Vagina (tissue), 1 donor: Measurements from ENCODE around the genes NPHP4 and ERRFI1.

DNA sequence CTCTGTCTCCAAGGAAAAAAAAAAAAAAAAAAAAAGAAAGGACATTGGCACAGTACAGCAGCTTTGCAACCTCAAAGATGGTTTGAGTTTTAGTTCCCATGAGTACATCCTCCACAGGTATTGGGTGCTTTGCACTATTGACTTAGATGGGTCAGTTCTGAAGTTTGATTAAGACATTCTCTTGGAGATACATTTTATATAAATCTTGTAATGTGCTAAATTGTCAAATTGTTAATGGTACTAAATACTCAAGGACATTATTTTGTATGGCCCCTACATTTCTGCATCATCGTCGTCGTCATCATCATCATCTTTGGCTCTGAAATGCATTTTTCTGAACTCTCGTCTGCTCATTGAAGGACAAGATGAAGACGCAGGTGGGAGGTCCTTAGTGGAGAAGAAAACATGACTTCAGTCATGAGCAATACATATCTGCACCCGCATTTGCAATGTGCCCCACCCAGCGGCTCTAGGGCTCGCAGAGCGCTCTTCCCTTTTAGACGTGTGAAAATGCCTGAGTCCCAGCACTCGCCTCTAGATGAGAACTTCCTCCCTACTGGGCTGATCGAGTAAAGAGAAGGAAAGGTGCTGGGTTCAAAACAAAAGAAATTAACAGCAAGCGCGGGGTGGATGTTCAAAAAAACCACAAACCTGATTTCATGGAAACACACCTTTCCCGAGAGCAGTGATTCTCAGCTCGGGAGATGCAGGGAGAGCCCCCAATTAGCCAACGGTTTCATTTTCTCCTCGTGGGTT lies 10.2 kb downstream of the C1orf174 start:
- PRO-cap: no peak
- RAMPAGE, long total RNA: no peak

DNA sequence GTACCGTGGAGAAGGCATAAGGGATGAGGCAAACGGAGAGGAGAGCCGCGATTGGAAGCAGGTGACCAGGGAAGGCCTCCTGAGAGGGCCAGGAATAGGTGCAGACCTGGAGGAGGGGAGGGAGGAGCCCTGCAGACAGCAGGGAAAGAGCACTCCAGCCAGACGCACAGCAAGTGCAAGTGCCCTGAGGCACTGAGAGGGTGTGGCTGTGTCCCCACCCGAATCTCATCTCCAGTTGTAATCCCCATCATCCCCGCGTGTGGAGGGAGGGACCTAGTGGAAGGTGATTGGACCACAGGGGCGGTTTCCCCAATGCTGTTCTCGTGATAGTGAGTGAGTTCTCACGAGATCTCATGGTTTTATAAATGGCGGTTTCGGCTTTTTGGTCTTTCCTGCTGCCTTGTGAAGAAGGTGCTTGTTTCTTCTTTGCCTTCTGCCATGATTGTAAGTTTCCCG lies 75.7 kb upstream of the C1orf174 start:
- PRO-cap: no peak
- RAMPAGE, long total RNA: no peak

- PRO-cap: bidirectional peak, plus-strand start at chr1:5992694, minus-strand start at chr1:5992474
- RAMPAGE, long total RNA: start-site peak on the minus strand at chr1:5992392-5992435, 39 reads; start-site peak on the plus strand at chr1:5992643-5992704, 41 reads
Observed at GRCh38 chr1:5992104-5993009, at the start of gene NPHP4. NPHP4 (minus strand) TSS chr1:5992425.

- PRO-cap: no peak
- RAMPAGE, long total RNA: no peak
Observed at GRCh38 chr1:5993718-5994378, 1.6 kb upstream of the NPHP4 start.

- PRO-cap: no peak
- RAMPAGE, long total RNA: no peak
Observed at GRCh38 chr1:6100722-6101630, 55.3 kb downstream of the KCNAB2 start.

DNA sequence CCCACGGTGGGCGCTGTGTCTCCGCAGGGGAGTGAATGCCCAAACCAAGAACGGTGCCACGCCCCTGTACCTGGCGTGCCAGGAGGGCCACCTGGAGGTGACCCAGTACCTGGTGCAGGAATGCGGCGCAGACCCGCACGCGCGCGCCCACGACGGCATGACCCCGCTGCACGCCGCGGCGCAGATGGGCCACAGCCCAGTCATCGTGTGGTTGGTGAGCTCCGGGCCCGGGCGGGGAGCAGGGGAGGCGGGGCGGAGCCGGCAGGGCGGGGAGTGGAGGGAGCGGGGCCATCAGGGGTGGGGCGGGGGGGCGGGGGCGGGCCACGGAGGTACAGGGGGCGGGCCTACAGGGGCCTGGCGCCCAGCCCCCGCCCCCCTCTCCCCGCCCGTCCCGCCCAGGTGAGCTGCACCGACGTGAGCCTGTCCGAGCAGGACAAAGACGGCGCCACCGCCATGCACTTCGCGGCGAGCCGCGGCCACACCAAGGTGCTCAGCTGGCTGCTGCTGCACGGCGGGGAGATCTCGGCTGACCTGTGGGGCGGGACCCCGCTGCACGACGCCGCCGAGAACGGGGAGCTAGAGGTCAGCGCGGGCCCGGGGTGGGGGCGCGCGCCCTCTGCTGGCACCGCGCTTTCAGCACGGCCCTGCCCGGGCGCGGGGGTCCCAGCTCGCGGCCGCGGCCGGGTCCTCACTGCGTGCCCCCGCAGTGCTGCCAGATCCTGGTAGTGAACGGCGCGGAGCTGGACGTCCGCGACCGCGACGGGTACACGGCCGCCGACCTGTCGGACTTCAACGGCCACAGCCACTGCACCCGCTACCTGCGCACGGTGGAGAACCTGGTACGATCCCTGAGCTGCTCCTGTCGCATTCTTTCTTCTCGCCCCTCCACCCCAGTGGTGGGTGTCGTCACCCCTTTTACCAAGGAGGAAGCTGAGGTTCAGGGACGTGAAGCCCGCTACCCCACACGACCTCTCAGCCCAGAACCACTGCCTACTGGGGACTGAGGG lies 16.0 kb downstream of the ESPN start:
- PRO-cap: no peak
- RAMPAGE, long total RNA: no peak

- PRO-cap: no peak
- RAMPAGE, long total RNA: no peak
Observed at GRCh38 chr1:6472079-6472794, 6.3 kb upstream of the TNFRSF25 start.

DNA sequence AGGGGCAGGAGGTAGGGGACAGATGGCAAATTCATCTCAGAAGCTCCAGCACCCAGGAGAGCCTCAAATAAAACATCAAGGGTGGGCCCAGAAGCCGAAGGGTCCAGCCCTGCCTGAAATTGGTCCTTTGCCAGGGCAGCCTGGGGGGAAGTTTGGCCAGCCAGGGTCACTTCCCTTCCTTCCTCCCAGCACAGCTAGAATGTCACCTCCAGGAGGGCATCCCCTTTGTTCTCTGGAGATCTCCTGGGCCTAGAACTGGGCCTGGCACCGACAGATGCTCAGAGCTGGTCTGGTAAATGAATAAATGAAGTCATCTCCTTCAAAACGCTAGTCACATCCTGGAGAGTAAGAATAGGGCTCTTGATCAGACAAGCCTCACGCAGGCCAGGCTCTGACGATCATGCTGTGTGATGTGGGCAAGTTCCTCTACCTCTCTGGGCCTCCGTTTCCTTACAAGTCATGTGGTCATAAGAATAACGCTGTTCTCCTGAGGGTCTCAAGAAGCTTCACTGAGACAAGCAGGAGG lies 1.7 kb upstream of the PLEKHG5 start:
- PRO-cap: no peak
- RAMPAGE, long total RNA: no peak

DNA sequence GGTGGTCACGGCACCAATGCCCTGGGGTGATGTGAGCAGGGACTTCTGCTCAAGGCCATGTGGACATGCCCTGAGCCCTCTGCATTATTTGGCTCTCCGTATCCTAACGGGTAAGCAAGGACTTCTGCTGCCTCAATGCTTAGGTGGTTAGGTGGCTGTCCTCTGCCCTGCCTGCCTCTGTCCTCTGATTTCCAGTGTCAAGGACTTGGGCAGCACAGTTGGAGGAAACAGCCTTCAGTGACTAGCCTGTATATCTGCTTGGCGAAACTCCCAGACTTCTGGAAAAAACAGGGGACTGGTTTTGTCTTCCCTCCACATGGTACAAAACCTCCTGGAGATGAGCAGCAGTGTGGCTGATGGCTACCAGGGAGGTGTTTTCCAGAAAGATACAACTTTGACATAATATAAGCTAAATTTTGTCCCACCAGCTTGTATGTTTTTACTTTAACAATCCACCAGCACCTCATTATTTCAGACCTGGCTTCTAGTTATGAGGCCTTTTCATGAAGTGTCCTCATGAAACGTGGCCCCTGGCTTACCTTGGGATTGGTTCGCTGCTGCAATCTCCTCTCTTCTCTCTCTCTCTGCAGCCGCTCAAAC lies 34.3 kb downstream of the DNAJC11 start:
- PRO-cap: no peak
- RAMPAGE, long total RNA: no peak

DNA sequence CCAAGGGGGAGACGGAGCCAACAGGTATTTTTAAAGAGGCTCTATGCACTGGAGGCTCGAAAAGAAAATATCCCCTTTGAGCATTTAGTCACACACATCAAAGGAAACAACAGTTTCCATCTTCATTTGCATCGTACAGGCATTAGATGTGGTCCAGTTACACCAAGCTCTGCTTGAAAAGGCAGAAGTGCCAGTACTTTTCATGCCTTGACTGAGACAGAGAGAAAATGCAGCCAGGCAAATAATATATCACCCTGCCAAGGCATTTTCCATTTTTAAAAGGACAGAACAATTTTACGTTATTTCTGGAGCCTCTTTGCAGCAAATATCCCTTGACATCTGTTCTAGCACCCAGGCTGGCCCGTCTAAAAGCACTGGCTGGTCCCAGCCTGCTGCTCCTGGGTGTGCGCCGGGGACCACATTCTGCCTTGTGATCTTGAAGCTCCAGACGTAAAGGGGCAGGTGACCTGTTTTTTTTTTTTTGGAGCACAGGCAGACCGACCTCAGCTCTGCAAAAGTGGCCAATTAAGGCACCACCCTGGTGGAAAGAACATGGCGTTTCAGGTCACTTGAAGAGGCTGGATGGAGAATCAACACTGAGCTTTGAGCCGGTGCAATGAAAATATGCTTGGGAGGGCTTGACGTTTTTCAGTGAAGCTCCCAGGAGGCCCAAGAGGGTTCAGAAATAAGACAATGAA lies 13.9 kb upstream of the CAMTA1 start:
- PRO-cap: no peak
- RAMPAGE, long total RNA: no peak

DNA sequence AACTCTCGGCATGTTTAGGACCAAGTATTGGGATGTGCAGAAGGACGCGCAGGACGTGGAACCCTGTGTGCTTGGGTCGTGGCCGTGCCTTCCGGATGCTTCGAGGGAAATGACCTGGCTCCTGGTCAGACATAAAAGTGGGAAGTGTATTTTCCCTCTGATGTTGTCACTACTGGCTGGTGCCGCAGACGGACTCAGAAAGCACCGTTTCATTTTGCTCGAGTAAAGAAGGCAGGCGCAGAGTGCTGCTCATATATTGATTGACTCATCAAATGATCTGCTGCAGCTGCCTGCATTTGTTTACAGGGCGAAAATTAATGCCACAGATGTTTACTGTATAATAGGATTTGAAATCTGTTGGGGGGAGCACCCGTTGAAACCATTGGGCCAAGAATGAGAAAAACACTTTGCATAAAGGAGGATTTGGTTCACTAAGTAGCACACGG lies 365.5 kb downstream of the CAMTA1 start:
- PRO-cap: no peak
- RAMPAGE, long total RNA: no peak

DNA sequence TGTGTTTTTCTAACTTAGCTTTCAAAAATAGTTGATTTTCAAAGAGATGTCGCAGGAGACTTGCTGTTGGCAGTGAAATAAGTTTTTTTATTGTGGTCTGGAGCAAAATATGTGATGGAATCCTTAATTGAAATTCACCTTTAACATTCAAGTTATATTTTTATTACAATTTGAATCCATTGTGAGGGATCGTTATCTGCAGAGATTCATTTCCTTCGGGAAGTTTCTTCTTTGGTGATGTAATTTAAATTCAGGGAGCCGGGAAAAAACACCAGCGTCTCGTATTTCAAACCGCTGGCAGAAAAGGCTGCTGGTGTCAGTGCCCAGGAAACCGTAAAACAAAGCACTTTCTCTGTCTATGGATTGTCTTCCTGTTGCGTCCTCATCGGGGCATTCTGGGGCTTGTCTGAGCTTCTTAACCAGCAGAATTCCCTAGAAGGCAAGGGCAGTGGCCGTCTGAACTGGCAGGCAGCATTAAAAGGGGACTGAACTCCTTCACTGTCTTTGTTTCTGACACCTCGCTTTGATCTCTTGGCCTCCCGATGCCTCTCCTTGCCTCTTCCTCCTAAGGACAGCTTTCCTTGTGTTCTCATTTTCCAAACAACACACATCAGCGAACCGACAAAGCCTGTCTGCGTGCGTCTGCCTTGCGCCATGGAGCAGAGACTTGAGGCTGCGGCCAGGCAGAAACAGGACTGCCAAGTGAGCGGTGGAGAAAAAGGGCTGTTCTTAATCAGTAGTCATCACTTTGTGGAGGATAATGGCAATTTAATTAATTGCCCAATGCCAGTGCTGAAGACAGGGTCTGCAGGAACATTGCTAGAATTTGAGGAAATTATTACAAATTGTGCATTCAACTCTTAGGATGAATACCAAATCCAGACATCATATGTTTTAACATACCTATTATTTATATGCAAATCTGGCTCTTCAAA lies 391.6 kb upstream of the VAMP3 start:
- PRO-cap: no peak
- RAMPAGE, long total RNA: no peak

GRCh38 chr1:7819852-7820861 lies 32.7 kb downstream of the UTS2 start:
- PRO-cap: no peak
- RAMPAGE, long total RNA: start-site peak on the plus strand at chr1:7820482-7820605, 51 reads

DNA sequence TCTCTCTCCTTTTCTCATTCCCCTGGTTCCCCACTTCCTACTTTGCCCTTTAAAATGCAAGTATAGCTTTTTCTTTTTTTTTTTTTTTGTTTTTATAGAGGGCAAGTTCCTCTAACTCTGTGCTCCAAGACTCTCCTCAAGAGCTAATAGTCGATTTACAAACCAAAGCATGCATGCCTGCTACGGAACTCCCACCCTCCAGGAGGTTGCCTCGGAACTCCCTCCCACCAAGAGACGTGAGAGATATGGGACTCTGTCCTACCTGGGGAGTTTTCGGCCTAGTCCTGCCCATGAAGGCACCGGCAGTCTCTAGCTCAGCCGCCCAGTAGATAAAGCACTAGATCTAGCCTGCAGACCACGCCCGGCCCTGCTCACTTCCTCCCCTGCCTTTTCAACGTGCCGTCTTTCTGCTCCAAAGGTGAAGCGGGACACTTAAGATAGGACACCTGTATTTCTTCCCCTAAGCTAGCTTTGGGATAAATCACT lies 27.7 kb downstream of the TNFRSF9 start:
- PRO-cap: no peak
- RAMPAGE, long total RNA: no peak

DNA sequence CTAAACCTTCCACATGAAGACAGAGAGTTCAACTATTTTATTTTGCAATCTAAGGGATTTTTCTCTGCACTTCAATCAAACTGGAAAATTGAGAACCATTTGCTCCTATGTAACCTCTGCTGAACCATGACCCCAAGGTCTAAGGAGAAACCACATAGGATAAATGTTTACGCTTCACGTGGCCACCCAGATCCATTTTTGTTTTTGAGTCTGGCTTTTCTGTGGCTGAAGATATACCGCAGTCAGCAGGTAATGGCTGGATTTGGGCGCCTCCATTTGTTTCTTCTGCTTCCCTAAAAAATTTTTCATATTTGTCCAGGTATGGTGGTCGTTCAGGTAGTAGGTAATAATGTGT lies 13.1 kb downstream of the ERRFI1 start:
- PRO-cap: no peak
- RAMPAGE, long total RNA: no peak

GRCh38 chr1:8013426-8014416 lies 12.4 kb downstream of the ERRFI1 start:
- PRO-cap: no peak
- RAMPAGE, long total RNA: no peak

GRCh38 chr1:8026129-8027048 lies at the start of gene ERRFI1:
ERRFI1 (minus strand) TSS chr1:8026309.
- PRO-cap: bidirectional peak, plus-strand start at chr1:8026493, minus-strand start at chr1:8026309; bidirectional peak, plus-strand start at chr1:8026703, minus-strand start at chr1:8026641
- RAMPAGE, long total RNA: start-site peak on the minus strand at chr1:8026160-8026312, 47 reads

DNA sequence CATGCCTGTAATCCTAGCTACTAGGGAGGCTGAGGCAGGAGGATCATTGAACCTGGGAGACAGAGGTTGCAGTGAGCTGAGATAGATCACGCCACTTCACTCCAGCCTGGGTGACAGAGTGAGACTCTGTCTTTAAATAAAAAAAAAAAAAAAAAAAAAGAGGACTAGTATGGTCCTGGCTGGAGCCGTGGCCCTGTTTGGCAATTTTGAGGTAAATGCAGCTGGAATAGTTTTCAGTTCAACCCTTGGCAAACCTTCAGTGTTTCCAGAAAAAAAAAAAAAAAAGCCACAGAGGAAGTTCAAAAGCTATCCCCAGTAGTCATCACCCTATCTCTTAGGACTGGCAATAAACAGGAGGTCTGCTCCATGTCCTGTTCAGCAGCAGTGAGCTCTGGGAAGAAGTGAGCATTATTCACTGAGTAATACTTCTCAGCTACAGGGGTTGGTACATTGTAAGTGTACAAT lies 56.8 kb upstream of the ERRFI1 start:
- PRO-cap: no peak
- RAMPAGE, long total RNA: no peak

DNA sequence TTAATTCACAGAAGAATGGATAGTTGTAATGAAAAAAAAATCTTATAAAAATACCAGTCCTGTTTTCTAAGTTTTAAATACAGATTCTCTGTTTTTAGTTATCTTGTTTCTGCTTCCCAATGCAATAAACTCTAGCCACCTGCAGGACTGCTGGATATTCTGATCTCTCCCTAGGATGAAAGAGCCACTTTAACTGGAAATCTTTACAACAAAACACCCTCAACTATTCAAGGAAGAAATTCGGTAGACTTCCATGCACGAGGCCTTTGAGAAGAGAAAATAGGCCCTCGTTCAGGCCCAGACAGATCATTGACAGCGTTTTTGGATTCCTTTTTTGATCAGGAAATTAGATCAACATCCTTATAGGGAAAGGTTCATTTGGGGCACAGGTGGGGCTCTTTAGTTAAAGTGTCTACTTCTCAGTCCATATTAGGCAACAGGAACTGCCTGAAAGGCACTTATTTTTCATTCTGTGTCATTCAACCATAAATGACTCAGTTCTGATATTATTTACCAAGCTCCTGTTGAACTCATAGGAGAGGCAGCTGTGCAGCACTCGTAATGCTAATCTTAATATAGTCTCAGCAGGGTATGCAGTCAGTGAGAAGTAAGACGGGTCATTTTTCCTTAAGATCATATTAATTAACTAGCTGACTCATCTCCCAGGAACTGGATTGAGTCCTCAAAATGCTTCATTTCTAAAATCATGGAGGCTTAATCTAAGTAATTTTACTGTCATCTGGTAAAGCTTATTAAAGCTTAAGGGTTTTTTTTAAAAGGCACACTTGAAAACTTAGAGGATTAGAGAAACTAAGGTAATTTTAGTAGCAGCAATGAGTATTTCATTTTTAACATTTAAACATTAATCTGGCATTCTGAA lies 71.2 kb upstream of the ERRFI1 start:
- PRO-cap: no peak
- RAMPAGE, long total RNA: no peak

- PRO-cap: no peak
- RAMPAGE, long total RNA: no peak
Observed at GRCh38 chr1:8113345-8113657, 87.2 kb upstream of the ERRFI1 start.